Metastatic Liver Carcinoma in the Lung (tissue), 2 donors: ENCODE data around the genes MYO5B and MBD1.

GRCh38 chr18:48800676-48801386, 149.9 kb downstream of the SMAD7 start:
- PRO-cap, 2 experiments = no peak in any of the 2 experiments

- PRO-cap, 2 experiments = peak in 1 of 2 experiments; most common plus-strand start chr18:48802186 (in 1); most common minus-strand start chr18:48801930 (in 1)
Measured at GRCh38 chr18:48801678-48802656, 148.8 kb downstream of the SMAD7 start.

DNA sequence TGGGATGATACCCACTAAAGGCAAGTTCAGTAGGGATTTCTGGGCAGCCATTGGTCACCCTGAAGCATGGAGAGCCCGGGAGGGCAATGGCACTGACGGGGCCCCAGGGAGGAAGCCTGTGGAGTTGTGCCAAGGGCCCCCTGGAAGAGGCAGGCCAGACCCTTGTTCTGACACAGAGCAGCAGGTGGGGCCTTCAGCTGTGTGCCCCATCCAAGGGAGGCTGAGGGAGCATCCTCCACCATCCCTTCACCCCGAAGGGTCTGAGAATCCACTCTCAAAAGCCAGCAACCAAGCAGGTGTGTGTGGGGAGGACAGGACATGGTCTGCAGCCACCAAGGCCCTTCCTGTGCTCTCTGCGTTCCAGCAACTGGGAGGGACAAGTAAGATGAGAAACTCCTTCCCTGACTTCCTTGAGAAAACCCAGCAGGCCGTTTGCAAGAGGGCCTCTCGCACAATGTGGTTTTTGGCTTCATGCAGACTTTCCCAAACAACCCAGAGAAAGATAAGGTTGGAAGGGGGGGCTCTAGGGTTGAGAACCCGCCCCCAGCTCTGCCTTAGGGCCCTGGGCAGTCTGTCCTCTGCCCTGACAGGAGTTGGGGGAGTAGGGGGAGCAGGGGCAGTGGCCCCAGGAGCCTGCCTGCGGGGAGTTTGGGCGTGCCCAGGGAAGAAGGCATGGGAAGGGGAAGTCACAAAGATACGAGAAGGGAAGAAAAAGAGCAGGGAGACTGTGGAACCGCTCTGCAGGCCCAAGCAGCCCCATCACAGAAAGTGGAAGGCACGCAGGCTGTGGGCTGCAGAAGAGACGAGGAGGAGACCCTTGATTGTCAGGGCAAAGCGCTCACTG, 100.0 kb downstream of the SMAD7 start:
- PRO-cap, 2 experiments = no peak in any of the 2 experiments

- PRO-cap, 2 experiments = no peak in any of the 2 experiments
Measured at GRCh38 chr18:48878264-48878791, 72.4 kb downstream of the SMAD7 start.

- PRO-cap, 2 experiments = no peak in any of the 2 experiments
Measured at GRCh38 chr18:48922519-48923322, 28.0 kb downstream of the SMAD7 start.

GRCh38 chr18:48924343-48925422, 26.1 kb downstream of the SMAD7 start:
- PRO-cap, 2 experiments = no peak in any of the 2 experiments

GRCh38 chr18:48945391-48945869, 5.3 kb downstream of the SMAD7 start:
- PRO-cap, 2 experiments = no peak in any of the 2 experiments

DNA sequence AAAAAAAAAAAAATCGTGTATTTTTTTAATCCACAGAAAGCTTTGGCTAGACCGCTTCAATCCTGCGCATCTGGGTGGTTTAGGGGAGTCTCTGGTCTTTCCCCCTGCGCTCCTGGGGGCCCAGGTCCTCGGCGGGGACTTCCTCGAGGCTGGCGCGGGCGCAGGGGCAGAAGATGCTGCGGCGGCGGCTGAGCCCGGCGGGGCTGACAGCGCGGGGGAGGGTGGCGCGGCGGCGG, 488 bp upstream of the SMAD7 start:
- PRO-cap, 2 experiments = no peak in any of the 2 experiments

DNA sequence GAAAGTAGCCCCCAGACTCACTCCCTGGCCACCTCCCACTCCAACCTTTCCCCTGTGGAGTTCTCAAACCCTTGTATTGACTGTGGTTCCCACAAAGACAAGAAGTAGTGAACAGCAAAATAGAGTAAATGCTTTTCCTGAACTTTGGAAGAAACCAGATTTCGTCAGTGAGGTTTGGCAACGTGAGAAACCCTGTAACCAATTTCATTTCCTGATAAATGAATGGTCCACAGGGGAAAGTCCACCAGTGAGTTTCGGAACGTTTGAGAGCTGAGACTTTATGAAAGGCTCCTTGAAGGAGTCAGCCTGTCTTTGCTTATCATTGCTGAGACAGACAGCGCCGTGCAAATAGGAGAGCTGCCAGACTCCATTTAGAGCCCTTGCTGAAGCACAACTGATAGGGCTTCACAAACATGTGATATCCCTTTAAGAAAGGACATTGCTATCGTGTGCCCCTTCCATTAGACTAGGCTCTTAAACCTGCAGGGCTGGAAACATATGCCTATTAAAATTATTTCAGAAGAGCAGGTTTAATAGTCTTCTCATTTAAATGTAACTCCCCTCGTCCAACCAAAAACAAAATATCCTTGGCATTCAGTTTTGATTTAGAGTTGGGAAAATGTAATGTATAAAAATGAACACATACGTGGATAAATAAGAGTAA, 121.8 kb upstream of the SMAD7 start:
- PRO-cap, 2 experiments = peak in 1 of 2 experiments; most common plus-strand start position 244 of the sequence (in 1); most common minus-strand start position 99 of the sequence (in 1)

DNA sequence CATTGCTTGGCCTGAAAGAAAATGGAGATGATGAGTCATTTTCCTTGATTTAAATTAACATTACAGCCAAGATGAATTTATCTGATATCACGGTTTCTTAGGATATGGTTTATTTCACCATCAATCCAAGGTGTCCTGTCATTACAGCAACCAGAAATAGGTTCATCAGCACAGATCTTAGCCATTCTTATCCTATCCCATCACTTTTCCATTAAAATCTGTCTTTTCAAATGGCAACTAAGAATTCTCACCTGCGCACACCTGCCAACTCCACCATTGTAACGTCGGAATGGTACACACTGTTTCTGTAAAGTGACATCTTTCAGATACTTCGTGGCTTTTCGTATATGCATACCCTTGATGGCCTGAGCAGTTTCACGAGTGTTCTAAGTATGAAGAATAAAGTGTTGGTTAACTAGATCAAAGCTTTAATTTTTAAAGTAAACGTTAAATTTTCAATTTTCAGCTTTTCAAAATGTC, 1.7 kb downstream of the RPL17 start:
- PRO-cap, 2 experiments = no peak in any of the 2 experiments

GRCh38 chr18:49564156-49564933, 2.5 kb downstream of the LIPG start:
- PRO-cap, 2 experiments = no peak in any of the 2 experiments

DNA sequence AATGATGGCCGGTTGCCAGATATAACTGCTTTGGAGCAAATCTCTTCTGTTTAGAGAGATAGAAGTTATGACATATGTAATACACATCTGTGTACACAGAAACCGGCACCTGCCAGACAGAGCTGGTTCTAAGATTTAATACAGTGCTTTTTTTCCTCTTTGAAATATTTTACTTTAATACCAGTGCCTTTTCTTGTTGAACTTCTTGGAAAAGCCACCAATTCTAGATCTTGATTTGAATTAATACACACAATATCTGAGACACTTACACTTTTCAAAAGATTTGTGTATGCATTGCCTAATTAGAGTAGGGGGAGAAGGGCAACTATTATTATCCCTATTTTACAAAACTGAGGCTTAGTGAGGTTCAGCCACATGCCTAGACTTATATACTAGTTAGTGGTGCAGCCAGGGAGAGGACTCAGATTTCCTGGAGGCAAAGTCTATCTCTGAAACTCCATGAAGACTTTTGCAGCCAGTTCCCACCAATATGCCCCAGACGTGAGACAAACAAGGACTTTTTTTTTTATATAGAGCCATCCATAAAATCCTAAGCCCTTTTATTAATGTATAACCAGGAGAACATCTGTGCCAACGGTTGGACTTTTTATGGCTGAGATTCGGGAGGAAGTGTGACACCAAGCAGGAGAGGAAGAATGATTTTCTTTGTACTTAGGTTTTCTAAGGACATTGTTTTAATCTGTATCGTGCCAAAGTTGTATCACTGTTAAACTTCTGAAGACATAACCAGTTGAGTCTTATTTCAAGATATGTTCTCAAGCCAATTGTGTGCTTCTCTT, 29.8 kb downstream of the LIPG start:
- PRO-cap, 2 experiments = no peak in any of the 2 experiments

- PRO-cap, 2 experiments = no peak in any of the 2 experiments
Measured at GRCh38 chr18:49729642-49730058, 83.7 kb downstream of the ACAA2 start.

GRCh38 chr18:49834294-49834722, 21.0 kb upstream of the ACAA2 start:
- PRO-cap, 2 experiments = peak in 1 of 2 experiments; most common minus-strand start chr18:49834457 (in 1)

GRCh38 chr18:49863994-49864502, 50.7 kb upstream of the ACAA2 start:
- PRO-cap, 2 experiments = no peak in any of the 2 experiments

DNA sequence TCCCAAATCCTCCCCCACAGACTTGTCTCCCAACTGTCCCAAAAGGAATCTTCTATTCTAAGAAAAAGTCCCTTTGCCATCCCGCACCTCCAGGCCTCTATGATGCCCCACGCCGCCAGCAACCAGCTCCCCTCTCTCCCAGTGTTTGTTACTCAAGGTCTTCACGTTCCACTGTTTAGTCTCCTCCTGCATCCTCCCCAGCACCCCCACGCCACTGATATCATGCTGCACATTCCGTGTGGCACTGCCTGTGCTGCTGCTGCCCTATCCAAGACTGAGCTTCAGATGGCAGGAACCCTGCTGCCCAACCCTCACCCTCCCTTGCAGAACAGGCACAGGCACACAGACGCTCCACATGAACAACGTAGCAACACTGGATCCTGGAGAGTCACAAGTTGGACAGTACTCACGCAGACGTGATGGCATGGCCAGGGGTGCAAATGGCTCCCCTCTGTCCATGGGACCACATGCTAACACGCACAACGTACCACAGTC, 35.3 kb downstream of the MYO5B start:
- PRO-cap, 2 experiments = no peak in any of the 2 experiments

DNA sequence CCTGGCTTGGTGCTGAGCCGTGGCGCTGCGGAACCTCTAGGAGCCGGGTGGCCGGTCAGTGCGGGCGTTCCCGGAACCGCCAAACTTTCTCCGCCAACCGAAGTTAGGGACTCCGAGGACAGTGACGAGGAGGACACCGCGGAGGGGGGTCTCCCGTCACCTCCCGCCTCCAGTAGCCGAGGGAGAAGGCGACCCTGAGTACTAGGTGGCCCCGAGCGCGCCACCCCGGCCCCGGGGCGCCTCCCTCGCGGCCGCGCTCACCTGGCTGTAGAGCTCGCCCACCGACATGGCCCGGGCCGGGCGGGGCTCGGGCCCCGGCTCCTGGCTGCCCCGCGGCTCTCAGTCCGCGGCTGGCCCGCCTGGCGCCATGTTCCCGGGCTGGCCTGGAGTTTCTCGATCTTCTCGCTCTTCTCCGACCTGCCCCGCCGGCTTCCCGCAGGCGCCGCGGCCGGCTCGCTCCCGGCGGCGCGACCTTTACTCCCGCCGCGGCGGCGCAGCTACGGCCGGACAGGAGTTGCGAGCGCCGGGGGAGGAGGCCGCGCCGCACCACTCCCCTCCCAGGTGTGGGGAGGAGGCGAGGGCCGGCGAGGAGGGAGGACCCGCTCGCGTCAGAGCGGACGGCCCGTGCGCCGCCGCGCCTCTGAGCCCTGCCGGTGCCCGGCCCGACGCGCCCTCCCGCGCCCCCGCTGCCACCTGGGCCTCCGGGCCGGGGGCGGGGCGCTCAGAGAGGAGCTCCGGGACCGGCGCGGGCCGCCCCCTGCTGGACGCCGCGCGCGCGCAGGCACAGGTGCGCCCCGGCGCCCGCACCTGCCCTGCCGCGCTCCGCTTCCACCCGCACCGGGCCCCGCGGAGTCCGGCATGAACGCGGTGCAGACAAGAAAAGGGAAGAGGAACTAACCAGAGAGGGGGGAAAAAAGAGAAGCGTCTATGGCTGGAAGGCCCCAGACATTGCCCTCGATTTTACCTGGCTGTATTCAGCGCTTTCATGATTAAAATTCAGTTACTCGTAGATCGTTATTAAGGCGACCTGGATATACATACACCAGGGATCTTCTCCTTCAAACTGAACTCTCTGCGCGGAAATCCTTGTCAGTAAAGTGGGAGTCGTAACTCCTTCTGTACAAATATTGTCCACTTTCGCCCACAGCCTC, at the start of gene MYO5B:
Gene MYO5B, minus strand, starts transcription at position 642 of the 1,151 bp plus-strand sequence.
- PRO-cap, 2 experiments = peak in 2 of 2 experiments; most common minus-strand start position 565 of the sequence (in 2)

DNA sequence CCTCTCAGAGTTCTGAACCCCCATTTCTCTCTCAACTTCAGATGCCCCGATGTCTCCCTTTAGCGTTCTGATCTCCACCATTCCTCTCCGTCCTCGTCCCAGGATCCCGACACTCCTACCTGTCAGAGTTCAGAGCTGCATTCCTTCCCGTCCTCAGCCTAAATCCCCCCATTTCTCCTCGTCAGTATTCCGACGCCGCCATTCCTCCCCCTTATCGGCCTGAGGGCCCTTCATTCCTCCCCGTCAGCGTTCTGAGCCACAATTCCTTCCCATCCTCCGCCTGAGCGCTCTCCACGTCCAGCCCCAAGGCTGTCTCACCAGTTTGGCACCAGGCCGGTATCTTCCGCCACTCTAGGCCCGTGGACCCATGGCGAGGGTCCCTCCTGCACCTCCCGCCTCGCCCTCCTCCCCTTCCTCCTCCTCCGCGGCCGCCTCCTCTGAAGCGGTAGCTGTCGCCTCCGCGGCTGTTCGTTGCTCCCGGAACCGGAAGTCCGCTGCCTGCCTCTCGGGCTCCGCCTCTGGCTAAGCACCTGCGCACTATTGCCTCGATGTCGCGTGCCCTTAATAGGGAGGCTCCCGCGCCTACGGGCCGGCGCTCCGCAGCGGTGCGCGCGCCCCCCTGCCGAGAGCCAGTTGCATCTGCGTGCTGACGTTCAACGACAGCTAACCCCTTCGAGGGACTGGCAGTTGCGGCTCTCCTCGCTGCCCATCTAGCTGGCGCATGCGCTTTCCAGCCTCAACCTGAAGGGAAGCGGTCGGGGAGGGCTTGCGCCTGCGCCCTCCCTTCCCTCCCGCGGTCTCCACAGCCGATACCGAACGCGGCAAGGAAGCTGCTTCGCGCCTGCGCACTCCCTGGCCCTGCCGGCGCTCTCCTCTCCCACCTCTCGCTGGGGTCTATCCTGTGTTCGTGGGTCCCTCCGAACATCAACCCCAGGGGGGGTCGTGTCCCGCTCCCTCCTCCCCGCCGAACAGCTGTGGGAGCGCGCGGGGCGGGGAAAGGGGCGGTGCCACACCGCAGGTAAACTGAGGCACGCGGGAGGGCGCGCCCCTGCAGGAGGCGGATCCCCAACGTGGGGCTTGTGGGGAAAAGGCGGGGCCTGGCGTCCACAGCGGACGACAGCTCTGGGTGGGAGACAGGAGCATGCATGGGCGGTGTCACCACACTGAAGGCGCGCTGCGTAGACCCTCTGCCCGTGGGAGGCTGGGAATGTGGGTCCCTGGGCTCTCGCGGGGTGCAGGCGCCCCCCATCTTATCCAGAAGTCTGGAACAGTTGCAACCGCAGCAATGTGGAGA, at the start of gene MBD1:
Gene MBD1, minus strand, starts transcription at position 479 of the 1,294 bp plus-strand sequence.
- PRO-cap, 2 experiments = peak in 2 of 2 experiments; most common plus-strand start position 809 of the sequence (in 2); most common minus-strand start position 439 of the sequence (in 1)

GRCh38 chr18:50286344-50287021, 1.0 kb downstream of the CXXC1 start:
- PRO-cap, 2 experiments = no peak in any of the 2 experiments

- PRO-cap, 2 experiments = no peak in any of the 2 experiments
Measured at GRCh38 chr18:50357263-50357687, 17.6 kb upstream of the SKA1 start.